Cardiac ventricle fibroblast (primary cell): ENCODE results near the gene SEPTIN2.

DNA sequence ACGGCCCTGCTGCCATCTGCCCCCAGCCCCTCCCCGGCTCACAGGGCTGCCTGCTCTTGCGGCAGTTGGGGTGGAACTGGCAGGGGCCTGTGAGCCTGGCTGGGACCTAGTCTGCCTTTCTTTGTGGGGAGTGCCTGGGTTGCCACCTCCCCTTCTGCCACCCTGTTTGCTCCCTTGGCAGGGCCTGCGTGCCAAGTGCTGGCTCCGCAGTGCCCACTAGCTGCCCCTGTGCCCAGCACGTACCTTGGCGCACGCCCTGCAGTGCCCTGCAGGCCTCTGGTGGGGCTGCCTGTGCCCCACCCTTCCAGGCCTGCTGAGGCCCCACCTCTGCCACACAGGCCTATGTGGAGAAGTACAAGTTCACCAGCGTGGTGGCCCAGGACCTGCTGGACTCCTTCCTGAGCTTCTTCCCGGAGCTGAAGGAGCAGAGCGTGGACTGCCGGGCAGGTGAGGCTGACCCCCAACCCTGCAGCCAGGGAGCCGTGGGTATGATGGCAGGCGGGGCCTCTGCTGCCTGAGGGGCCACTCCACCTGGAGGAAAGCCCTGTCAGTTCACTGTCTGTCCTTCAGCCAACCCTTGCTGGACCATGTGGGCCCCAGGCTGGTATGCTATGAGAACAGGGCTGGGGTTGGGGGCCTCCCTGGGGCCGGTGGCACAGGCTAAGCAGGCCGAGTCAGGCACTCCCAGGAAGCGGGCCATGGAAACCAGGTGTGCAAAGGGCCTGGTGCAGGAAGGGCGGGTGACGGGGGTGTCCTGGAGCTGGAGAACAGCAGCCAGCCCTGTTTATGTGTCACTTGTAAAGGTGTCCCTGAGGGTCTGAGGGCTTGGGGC, 7.1 kb downstream of the RNPEPL1 start:
- RAMPAGE, long total RNA = no peak

GRCh38 chr2:240576355-240577057, 8.2 kb downstream of the RNPEPL1 start:
- RAMPAGE, long total RNA = no peak

DNA sequence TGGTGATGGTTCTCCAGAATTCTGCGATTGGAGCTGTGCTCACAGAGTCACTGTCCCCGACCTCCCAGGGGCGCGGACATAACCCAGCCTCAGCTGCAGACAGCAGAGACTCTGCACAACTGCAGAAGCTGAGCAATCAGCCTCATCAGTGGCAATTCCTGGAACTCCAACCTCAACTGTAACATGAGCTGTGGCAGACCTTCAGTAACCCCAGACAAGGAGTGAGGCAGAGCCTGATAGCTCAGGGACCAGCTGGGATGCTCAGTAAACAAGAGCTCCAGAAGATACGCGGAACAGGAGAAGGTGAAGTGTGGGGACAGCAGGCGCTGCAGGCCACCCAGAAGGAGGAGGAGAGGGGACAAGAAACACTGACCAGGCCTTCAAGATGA, 12.4 kb upstream of the GPR35 start:
- RAMPAGE, long total RNA = no peak

DNA sequence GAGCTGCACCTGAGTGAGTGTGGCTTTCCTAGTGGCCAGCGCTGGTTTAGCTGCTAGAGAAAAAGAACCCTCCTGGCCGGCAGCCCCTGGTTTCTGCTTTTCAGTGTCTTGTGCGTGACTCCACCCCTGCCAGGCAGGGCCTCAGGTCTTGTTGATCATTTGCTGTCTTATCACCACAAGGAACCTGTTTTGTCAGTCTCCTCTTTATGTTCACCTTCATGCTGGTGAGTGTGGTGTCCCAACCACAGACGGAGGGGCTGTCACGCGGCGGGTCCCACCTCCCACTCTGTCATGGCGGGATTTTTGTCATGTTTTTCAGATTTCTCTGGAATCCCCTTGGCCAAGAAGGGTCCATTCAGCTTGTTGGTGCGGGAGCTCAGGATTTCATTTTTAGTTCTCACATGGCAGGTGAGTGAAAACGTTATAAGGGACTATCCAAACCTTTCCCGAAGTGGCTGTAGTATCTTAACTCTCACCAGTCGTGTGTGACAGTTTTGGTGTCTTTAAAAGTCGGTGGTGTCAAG, 3.5 kb upstream of the AQP12B start:
- RAMPAGE, long total RNA = no peak

DNA sequence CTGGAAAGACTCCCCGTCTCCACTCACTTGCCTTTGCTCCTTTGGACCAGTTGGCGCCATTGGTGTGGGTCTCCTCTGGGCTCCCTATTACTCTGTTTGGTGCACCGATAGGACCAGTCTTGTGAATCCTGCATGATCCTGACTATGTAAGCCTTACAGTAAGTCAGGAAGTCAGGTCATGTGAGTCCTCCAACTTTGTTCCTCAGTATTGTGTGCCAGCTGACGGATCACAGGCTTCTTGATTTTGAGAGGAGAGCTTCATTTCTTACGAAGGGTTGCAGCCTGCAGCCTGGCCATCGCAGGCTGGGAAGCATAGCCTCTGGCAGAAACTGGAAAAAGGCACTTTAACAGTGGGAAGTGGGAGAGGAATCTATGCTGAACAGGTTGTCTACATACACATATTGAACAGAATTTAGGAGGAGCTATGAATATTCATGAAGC, 13.8 kb downstream of the AQP12A start:
- RAMPAGE, long total RNA = no peak

GRCh38 chr2:240793977-240794818, 25.8 kb downstream of the KIF1A start:
- RAMPAGE, long total RNA = no peak

GRCh38 chr2:240875467-240876229, 7.0 kb downstream of the AGXT start:
- RAMPAGE, long total RNA = no peak

DNA sequence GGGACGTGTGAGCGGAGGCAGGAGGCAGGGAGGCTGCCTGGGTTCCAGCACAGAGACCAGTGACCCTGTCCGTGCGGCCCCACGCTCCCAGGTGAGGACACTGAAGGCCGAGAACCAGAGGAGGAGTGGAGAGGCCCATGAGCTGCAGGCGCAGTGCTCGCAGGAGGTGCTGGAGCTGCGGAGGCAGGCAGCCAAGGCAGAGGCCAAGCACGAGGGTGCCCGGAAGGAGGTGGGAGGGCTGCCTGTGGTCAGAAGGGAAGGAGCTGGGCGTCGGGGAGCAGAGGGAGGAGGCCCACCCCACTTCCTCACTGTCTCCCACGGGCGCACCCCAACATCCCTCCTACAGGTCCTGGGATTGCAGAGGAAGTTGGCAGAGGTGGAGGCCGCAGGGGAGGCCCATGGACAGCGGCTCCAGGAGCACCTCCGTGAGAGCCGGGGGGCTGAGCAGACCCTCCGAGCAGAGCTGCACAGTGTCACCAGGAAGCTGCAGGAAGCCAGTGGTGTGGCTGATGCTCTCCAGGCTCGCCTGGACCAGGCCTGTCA, 33.1 kb upstream of the SNED1 start:
- RAMPAGE, long total RNA = no peak

- RAMPAGE, long total RNA = no peak
Measured at GRCh38 chr2:240996389-240996588, 2.1 kb upstream of the SNED1 start.

DNA sequence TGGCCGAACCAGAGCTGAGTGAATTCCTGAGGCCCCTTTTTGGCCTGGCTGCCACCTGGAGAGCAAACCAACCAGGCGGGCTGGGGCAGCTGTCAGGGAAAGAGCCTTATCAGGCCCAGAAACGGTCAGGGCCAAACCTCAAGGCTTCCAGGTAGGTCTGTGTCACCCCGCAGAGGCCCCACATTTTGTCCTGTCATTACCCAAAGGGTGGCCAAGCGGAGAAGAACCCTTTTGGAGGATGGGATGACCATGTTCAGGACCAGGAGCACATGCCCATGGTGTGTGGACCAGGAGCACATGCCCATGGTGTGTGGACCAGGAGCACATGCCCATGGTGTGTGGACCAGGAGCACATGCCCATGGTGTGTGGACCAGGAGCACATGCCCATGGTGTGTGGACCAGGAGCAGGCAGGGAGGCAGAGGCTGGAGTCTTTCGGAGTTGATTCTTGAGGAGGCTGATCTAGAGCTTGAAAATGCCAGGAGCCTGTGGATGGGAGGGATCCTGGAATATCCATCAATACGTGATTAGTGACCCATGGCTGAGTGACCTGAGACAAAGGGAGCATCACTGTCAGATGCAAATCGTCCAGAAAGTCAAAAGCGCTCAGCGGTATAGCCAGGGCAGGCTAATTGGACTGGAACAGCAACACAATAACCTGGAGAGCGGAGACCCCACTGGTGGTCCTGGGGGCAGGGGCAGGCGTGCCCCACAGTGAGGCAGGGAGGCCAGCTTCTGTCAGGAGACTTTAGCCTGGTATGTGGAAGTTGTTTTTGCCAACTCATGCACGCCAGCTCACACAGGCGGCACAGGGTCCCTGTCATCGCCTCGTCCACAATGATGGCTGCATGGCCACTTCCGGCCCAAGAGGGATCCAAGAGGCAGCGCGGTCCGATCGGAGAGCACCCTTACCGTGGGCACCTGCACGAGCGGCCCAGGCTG, 20.7 kb downstream of the SNED1 start:
- RAMPAGE, long total RNA = no peak

DNA sequence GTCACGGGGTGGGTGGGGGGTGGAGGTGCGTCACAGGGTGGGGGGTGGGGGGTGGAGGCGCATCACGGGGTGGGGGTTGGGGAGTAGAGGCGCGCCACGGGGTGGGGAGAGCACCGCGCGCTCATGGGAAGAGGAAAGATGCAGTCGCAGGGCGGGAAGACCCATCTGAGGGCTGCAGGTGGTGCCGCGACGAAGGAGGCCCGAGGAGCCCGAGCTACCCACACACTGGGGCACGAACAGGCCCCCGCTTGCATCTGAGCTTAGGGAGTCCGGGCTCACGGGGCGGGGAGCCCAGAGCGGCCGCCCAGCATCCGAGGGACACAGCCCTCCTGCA, 37.6 kb downstream of the SNED1 start:
- RAMPAGE, long total RNA = no peak

DNA sequence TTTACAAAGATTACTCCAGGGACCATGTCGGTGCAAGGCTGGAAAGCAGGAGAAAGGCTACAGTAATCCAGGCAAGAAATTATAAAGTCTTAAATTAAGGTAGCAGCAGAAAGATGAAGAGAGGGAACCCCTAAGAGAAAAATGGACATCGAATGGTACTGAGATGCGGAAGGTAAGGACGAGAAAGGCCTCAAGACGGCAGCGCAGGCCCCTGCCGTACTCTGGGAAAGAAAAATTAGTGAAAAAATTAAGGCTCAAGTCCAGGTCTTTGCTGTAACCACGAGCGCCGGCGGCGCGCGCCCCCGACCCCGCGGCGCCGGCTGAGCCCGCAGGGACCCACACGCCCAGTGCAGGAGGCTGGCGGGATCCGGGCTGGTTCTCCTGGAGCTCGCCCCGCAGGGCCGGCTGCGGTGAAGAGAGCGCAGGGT, 584 bp downstream of the PASK start:
- RAMPAGE, long total RNA = no peak

DNA sequence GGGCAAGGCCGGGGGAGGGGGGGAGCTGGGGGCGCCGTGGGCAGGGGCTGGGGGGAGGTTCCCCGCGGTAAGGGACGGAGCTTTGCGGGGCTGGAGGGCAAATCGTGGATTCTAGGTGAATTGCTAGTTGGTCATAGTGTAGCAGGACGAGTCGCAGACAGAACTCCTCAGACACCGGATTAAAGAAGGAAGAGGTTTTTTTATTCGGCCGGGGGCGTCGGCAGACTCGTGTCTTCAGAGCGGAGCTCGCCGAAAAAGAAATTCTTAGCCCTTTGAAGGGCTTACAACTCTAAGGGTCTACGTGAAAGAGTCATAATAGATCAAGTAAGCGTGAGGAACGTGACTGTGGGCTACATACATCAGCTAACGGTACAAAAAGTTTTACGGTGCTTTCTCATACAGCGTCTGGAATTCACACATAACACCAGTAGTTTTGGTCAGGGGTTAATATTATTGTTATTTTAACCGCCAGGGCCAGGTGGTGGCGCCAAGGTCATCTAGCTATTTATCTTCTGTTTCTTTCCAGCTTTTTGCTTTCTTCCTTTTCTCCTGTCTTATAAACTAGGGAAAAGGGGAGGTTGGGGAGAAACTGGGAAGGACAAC, 30.1 kb downstream of the ANO7 start:
- RAMPAGE, long total RNA = no peak

DNA sequence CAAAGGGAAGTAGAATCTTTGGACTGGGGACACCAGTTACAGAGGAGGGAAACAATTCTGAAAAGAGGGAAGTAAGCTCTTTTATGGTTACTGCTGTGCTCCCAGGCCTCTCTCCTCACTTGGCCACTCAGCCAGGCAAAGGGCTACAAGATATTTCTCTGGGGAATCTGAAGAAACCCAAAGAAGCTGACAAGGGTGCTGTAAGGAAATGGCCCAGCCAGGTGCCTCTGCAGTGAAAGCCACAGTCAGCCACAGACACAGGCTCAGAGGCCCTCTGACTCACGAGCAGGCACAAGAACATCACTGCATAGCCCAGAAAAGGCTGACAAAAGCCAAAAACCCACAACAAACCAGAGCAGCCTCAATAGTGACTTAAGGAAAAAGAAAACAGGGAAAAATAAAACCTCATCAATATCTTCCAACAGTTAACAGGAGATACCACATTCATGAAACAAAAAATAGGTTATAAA, 5.7 kb downstream of the HDLBP start:
- RAMPAGE, long total RNA = no peak

DNA sequence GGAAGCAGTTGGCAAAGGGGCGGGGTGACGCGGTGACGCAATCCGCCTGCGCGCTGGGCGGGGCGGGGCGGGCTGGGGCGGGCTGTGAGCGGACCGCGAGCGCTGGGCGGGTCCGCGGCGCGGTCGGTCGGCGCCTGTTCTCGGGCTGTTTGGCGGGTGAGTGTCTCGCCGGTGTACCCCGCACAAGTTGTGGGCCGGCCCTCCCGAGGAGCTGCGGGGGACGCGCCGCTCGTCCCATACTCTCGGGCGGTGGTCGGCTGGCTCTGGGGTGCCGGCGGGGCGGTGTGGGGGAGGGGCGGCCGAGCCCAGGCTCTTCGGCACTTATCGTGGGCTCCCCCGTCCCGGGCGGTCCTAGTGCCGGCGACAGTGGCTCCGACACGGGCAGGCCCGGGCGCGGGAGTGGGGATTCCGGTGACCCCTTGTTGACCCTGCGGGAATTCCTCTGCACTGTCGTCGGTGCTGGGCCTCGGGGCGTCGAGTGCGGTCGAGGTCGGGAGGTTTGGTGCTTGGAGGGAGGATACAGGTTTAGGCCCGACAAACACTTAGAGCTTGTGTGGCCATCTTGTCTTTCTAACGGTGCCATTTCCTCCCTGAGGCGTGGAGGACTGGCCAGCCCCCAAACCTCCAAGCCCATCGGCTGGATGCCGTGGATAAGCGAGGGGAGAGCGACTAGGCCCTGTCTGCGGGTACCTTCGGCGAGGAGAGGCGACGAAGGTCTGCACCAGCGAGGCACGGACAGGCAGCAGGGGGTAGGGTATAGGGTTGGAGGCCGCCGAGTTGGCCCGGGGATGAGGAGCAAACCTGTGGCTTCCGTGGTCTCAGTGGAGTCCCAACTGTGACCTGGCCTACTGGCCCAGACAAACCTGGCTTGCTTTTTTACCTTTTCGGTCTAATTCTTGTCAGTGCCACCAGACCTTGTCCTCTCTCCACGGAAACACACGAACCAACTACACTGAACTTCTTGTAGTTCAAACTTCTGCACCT, at the start of gene SEPTIN2:
Gene SEPTIN2 (plus strand): TSS at position 99 of the 984 bp plus-strand sequence.
- RAMPAGE, long total RNA = start-site peak on the plus strand centred at position 116 of the sequence, 82 bp wide, 3,619 and 577 reads in 2 replicates

DNA sequence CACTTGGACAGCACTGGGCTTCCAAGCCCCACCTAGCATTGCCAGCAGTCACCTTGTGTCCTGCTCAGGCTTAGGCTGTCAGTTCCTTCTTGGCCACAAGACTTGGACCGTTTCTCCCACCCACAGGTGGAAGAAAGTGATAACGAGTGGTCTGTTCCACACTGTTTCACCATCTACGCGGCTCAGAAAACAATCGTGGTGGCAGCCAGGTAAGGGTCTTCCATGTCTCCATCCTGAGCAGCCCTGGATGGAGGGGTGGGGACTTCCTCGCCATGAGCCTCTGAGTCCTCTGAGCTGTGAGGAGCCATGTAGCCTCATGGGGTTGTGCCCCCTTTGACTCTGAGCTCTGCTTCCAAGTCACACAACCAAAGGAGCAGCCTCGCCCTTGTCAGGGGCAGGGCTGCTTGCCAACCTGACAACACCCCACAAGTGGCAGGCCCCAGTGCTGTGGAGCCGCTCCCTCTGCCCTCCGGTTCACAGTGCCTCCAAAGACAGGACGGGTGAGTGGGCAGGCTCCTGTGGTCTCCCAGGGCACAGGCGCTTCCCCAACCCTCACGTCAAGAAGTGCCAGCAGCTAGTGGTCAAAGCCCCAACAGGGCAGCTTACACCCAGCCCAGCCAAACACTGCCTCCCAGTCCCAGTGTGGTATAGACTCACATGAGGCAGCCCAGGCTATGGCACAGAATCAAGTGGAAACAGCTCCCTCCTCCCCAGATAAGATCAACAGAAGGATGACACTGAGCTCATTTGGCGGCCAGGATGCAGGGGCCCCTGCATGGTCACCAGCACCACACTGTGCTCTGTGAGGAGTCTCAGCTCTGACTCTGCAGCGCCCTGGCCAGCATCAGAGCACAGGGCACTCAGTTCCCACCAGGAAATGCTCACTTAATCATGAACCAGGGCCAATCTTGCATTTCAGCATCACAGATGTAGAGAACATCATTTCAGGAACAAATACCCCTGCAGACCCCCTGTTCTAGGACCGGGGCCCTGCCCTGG, 18.2 kb downstream of the STK25 start:
- RAMPAGE, long total RNA = no peak

- RAMPAGE, long total RNA = no peak
Measured at GRCh38 chr2:241494580-241495162, 13.7 kb downstream of the STK25 start.

DNA sequence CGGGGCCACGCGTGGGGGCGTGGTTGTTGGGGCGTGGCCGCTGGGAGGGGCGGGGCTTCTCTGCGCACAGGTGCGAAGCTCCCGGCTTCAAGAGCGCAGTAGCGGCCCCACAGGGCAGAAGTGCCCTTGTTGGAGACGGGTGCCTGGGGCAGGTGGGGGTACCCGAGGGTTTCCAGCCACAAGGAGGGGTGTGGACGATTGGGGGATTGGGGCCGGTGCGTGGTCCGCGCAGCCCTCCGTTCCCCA, 17.3 kb upstream of the BOK start:
- RAMPAGE, long total RNA = no peak

DNA sequence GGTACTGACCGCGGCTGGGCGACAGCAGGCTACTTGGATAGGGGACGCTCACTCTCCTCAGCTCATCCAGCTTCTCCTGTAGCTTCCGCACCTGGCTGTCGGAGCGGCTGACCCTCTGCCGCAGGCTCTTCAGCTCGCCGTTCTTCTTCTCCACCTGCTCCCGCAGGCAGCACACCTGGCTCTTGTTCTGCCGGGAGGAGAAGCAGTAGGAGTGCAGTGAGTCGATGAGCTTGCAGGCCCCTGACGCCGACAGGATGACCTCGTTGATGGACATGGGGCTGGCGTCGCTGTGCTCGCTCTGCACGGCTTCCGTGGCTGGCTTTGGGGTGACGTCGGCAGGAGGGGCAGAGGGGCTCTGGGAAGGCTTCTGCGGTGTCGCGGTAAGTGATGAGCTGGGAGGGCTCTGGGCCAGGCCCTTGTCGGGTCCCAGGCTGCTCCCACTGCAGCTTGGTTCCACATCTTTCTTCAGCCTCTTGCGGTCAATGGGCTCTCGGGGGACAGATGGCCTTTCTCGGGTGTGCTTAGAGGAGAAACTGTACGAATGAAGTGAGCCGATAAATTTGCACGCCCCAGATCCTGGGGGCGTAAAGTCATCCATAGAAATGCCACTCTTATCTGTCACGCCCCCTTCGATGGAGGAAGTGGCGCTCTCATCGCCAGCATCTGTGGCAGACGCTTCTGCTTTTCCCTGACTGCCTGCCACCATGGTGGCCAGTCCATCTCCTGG, 3.9 kb downstream of the THAP4 start:
- RAMPAGE, long total RNA = no peak

DNA sequence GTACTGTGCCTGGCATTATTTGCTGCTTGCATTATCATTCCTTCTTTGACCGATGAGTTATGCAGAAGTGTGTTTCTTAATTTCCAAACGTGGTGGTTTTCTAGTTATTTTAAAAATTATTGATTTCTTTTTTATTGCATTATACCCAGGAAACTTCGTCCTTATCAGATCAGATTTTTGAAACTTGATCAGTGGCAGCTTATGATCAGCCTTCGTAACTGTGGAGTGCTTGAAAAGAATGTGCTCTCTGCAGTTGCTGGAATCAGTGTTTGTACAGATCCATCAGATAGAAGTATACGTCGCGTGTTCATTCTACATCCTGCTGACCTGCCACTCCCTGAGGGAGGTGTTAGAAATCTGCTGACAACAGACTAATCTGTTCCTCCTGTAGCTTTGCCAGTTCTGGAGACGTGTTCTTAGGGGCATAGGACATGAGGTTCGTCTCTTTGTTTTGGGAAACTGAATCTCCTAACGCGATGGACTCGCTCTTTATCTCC, 17.6 kb upstream of the GAL3ST2 start:
- RAMPAGE, long total RNA = no peak